Hepatocyte (in vitro differentiated cells and primary cell): ENCODE measurements around the genes OSTM1 and SESN1.

DNA sequence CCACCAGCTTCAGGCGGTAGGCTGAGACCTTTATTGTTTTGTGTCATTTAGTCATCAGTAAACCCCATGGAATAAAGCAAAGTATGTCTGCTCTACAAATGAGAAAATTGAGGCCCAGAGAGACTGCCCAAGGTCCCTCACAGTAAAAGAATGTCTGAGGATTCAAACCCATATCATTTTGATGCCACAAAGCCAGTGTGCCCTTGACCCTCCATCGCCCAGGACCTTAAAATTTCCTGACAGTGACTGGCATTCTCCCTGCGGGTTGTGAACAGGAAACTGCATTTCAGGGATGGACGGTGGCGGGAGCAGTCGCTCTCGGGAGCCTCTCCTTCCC lies 1.2 kb upstream of the SEC63 start:
- RAMPAGE, long total RNA = no peak
- RRBS = no CpG with 5 or more reads among the region's 7 CpGs

GRCh38 chr6:108002753-108003435 lies 44.9 kb upstream of the SEC63 start:
- RAMPAGE, long total RNA = no peak
- RRBS = no CpG with 5 or more reads among the region's 10 CpGs

DNA sequence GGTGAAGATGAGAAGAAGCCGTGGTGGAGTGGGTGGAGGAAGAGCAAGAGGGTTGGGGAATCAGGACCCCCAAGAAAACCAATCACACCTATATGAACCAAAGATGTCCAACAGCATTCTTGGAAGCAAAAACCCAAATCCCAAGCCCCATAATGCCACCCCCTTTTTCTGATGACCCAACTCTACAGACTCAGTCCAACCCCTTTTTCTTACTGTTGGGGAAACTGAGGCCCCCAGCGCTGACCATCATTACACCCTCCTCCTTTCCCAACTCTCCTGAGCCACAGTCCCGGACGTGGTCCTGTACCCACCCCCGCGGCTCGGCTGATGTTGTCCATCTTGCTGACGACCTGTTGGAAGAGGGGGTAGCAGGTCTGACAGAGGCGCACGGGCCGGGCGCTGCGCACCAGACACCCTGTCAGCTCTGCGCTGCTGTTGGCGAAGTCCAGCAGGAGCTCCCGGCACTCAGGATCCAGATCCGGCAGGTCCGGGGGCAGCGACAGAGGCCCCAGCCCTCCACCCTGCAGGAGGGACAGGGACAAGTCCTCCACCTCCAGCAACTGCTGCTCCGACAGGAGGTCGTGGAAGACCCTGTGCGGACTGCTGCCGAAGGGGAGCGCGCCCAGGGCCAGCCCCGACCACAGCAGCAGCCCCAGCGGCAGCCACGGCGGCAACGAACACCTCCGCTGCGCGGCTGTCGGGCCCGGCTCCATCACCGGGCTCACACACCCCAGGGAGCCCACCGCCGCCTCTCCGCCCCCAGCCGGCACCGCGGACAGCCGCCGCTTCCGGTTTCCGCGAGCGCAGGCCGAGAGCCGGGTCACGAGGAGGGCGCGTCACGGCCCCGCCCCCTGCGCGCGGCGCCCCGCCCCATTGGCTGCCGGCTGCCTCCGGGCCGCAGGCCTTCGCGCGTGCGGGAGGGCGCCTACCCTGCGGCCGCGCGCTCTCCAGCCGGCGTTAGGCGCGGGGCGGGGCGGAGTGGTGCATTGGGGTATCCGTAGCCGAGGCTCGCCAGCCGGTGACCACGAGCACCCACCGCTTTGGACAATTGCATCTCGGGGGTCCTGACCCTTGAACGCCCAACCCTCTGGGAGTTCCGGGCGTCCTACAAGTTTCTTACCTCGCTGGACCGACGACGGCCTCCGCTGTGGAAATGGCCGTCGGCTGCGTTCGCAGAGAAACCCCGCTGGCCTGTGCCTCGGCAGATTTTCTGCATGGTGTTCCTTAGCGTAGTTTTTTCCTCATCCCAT lies at the start of gene OSTM1:
Gene OSTM1, minus strand, starts transcription at position 803 of the 1,250 bp plus-strand sequence.
- RAMPAGE, long total RNA = no peak
- RRBS = 1% methylated on average over 55 of the region's 100 CpGs

- RAMPAGE, long total RNA = no peak
- RRBS = no CpG with 5 or more reads among the region's 34 CpGs
These were observed 40.3 kb upstream of the OSTM1 start for GRCh38 chr6:108114773-108115279.

DNA sequence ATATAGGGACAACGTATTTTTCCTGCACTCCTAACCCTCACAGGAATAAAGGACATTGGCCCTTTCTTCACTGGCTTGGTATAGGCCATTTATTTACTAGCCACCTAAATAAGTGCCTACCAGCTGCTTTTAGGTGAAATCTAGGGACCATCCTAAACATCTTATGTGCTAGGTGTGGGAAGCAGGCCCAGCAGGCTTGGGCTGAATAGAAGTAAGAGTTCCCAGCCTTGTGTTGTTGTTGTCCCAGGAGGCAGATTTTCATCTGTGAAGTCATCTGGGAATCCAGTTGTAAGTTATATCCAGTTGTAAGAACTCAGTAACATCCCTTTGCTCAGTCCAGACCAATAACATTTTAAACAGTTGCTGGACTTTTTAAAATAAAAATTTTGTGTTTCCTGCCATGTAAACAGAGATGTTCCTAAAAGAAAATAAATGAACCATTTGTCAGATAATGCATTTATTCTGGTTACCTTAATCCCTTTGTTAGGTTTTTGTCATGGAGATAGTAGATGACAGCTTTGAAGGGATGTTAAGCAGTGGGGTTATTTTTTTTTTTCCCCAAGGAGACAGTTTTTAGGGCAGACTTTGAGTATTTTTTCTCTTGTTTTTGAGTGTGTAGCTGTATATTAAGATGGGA lies 21.5 kb downstream of the FOXO3 start:
- RAMPAGE, long total RNA = no peak
- RRBS = no CpG with 5 or more reads among the region's 1 CpG

- RAMPAGE, long total RNA = no peak
- RRBS = no CpG with 5 or more reads among the region's 2 CpGs
These were observed 75.1 kb downstream of the FOXO3 start for GRCh38 chr6:108635909-108636193.

GRCh38 chr6:108653685-108654488 lies 93.2 kb downstream of the FOXO3 start:
- RAMPAGE, long total RNA = no peak
- RRBS = no CpG with 5 or more reads among the region's 5 CpGs

DNA sequence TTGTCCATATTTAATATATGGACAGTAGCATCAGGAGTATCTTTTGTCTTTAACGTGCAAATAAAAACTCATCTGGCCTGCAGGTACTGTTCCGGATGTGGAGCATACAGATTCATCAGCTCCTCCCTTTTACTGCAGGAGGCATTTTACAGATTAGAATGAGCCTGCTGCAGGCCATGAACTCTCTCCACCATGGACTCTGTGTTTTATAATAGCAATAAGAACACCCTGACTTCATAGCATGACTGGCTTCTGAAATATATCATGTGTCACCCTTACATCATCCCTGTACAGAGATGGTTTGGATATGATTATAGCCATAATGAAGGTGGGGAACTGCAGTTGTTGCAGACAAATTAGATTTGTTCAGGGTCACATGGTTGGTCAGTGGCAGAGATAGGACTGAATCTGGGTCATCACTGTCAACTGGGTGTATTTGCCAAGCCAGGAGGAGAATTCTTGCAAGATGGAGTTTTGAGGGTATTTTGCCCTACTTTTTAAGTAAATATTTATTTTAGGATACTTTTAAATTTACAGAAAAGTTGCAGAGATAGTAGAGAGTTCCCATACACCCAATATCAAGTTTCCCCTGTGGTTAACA lies 100.7 kb downstream of the FOXO3 start:
- RAMPAGE, long total RNA = no peak
- RRBS = no CpG with 5 or more reads among the region's 2 CpGs

DNA sequence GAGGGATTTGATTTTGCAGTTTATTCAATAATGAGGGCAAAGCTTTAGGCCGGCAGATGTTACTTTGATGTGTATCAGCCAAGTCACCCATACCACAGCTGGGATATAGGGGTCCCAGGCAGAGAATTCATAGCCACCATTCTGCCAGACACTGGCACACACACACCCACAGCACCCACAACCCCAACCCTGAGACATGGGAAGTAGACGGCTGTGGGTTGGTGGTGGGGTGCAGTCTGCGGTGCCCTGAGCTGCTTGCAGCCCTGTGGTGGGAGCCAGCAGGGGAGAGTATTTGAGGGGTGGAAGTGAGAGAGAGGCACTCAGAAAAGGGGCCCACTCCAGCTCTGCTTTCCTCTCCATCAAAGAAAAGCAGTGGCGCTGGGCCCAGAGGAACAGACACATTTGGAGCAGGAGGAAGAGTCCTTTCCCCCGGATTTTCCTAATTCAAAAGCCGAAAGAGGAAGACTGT lies 125.3 kb downstream of the FOXO3 start:
- RAMPAGE, long total RNA = no peak
- RRBS = no CpG with 5 or more reads among the region's 6 CpGs

DNA sequence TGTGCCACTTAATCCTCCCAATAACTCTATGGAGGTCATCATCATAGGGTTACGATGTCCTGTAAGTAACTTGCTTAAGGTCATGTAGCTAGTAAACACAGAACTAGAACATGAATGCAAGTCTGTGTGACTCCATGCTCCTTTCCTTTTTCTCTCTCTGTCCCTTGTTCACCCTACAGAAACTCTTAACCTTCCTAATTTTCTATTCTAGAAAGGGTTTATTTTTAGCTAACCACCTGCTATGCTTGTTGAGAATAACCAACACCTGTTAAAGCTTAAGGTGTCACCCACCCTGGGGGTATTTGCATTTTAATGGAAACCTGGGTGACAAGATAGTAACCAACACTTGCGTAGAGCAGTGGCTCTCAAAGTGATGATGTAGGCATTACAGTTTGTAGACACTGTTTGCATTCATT lies 114.6 kb upstream of the ARMC2 start:
- RAMPAGE, long total RNA = no peak
- RRBS = no CpG with 5 or more reads among the region's 2 CpGs

DNA sequence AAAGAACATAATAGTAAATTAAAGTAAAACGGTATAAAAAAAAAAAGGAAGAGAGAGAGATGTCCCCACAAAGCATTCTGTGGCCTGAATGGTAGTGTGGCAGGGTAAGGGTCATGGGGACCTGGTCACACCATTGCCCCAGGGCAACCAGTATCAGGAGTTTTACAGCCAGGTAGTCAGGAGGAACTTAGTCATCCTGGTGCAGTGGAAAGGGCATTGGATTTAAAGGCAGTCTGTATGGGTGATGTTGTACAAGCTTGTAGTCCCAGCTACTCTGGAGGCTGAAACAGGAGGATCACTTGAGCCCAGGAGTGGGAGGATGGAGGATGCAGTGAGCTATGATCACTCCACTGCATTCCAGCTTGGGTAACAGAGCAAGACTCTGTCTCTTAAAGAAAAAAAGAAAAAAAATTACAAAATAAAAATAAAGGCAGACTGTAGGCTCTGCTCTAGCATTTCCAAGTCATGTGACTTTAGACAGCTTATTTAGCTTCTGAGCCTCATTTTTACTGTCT lies 112.8 kb upstream of the ARMC2 start:
- RAMPAGE, long total RNA = no peak
- RRBS = no CpG with 5 or more reads among the region's 1 CpG

GRCh38 chr6:108735848-108736466 lies 112.3 kb upstream of the ARMC2 start:
- RAMPAGE, long total RNA = no peak
- RRBS = no CpG with 5 or more reads among the region's 9 CpGs

- RAMPAGE, long total RNA = no peak
- RRBS = no CpG with 5 or more reads among the region's 26 CpGs
These were observed 10.0 kb upstream of the ARMC2 start for GRCh38 chr6:108838077-108838726.

GRCh38 chr6:108942485-108942897 lies 94.3 kb downstream of the ARMC2 start:
- RAMPAGE, long total RNA = no peak
- RRBS = no CpG with 5 or more reads among the region's 3 CpGs

- RAMPAGE, long total RNA = no peak
- RRBS = no CpG with 5 or more reads among the region's 4 CpGs
These were observed 99.3 kb downstream of the ARMC2 start for GRCh38 chr6:108947390-108948081.

DNA sequence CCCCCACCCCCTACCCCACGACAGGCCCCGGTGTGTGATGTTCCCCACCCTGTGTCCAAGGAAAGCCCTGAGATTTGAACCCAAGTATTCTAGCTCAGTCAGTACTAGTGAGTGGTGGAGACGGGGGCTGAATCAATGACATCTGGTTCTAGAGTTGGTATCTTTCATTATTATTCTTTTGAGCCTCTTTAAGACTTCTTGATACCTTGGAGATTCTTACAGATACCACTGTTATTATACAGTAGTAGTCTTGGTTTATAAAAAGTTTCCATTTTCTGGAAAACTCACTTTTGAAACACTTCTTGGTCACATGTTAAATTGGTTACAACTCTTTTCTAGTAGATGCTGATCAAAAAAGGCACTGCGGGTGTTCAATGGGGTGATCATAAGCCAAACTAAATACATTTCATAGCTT lies 88.2 kb downstream of the SESN1 start:
- RAMPAGE, long total RNA = no peak
- RRBS = no CpG with 5 or more reads among the region's 4 CpGs

DNA sequence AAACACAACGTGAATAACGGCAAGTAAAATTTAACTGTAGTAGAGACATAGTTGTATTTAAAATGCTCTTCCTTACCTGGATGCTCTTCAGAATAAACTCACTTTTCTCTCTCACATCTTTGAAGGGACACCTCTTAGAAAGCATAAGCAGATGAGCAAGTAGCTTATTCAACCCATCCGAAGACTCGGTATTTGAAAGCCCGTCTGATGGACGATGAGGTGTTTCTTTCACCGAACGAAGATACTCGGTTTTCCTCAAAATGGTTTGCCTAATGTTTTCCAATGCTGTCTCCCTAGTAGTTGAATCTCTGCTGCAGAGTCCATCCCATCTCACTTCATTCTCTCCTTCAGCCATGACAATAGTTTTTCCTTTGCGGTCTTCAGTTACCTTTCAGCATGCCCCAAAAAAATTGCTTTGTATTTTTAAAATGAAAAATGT lies 908 bp downstream of the SESN1 start:
- RAMPAGE, long total RNA = no peak
- RRBS = no CpG with 5 or more reads among the region's 10 CpGs

DNA sequence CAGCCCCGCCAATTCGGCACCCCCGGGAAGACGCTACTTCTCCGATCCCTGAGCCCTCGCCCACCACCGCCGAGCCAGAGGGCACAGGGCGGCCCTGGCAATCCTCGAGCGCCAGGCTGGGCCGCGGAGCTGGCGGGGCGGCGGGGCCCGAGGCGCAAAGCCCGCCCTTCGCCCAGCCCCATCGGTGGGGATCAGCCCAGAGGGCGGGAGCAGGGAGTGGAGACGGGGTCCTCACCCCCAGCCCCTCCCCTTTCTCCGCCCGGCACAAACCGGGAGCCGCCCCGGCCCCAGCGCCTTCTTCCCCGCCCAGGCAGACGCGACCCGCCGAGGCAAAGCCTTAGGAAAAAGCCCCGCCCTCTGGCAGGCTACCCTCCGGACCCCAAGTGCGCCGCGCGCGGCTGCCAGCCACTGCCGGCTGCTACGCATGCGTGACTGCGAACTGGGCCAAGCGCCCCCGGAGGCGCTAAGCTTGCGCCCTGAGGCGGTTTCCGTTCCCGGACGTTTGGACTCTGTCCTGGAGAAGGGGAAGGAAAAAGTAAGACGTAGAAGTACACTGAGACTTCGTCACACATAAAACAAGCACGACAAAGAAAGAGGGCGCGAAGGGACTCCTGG lies at the start of gene SESN1:
Gene SESN1, minus strand, starts transcription at position 130 of the 615 bp plus-strand sequence.
- RAMPAGE, long total RNA = no peak
- RRBS = under 1% methylated on average over 20 of the region's 58 CpGs

DNA sequence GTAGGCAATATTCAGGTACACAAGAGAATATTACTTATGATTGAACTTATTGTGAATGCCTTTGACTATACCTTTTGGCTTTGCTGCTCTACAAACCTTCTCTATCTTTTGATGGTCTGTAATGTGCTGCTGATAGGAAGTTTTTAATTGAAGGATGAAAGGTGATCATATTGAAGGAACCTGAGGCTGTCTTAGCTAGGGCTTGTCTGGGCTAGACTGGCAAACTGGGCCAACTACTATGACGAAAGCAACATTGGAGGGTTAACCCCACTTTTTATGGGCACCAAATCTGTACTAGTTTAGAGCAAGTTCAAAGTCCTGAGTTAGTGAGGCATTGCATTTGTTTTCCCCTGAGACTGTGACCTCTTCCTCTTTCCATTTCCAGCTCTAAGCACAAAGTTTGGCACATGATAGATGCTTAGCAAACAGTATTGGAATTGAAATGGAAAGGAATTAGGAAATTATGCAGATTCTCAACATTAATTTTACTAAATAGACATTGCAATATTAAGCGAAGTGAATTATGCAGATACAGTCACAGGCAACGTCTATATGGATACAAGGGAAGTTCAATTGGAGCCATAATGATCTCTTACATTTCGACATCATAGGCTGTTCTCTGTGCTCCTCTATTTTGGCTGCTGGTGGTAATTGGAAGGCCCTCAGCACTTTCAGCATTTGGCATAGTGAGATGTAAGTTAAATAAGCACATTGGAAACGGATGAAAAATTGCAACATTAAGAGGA lies 22.1 kb downstream of the CEP57L1 start:
- RAMPAGE, long total RNA = no peak
- RRBS = no CpG with 5 or more reads among the region's 5 CpGs

DNA sequence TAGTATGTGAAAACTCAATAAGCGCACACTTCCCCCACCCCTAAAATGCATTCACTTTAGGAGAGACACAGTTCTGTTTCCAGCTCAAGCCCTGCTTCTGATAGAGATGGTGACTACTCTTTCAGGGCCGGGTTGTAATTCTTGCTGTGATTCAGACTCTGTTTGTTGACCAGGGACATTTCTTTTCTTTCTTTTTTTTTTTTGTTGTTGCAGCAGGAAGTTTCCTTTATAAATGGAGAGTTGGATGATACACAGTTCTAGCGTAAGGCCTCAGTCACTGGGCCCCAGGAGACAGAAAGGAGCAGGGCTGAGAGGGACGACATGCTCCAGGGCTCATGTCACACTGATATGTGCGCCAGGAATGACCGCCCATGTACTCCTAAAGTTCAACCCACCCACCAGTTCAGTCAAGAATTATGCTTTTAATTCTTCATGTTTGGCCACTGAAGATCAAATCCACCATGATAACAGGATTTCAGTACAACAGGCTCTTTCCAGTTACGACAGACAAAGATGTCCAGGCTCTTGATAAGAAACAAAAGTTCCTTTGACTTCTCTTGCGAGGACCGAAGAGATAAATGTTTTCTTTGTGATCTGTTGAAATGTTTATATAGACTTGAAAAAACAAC lies 142.5 kb downstream of the CD164 start:
- RAMPAGE, long total RNA = no peak
- RRBS = no CpG with 5 or more reads among the region's 9 CpGs